ENCODE measurements around the gene MACROD1.

GRCh38 chr11:62612064-62612411 is 537 bp downstream of the EML3 start:
- PRO-cap: no peak

GRCh38 chr11:62702214-62702606 is 5.0 kb downstream of the BSCL2 start:
- PRO-cap: no peak

GRCh38 chr11:62705897-62707028 is 961 bp downstream of the BSCL2 start:
- PRO-cap: bidirectional peak, plus-strand start at chr11:62706445, minus-strand start at chr11:62706256

DNA sequence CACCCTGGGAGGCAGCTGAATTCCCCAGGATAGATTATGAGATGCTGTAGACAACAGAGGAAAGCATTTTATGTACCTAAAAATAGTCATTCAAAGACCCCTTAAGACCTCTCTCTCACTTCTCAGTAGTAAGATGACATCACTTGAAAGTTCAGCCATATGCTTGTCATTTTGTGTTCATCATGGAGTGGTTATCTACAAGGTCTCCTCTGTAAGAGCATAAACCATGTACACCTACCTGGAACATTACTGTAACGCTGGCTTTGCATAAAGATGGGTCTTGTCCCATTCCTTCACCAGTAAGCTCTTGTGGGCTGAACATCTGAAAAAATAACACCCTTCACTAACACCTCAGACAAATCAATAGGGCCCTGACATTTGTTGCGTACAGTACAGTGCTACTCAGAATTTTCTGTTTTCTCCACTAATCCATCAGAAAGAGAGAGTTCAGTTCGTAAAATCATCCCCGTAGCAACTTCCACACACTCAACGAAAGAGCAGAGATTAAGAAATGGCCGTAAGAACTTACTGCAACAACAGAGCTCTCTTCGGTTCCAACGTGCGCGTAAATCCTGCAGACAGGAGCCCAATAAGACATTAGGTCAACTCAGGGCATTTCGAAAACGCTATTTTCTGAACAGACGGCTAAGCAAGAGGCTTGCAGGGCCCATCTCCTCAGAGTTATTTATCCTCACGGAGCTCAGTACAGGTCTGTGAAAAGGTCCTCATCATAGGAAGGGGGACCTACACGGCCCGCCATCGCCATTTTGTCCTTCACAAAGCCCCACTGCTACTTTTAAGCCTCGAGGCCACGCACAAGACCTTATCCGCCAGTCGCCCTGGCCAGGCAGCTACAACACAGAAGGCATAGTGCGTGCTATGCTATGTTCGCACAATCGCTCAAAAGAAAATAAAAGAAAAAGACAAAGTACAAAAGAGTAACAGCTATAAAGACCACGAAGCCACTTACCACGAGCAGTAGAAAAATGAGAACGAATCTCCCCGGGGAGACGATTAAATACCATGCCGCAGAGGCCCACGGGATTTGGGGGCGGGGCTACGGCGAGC is 15.8 kb upstream of the WDR74 start:
- PRO-cap: bidirectional peak, plus-strand start outside the sequence, minus-strand start at position 991 of the sequence

DNA sequence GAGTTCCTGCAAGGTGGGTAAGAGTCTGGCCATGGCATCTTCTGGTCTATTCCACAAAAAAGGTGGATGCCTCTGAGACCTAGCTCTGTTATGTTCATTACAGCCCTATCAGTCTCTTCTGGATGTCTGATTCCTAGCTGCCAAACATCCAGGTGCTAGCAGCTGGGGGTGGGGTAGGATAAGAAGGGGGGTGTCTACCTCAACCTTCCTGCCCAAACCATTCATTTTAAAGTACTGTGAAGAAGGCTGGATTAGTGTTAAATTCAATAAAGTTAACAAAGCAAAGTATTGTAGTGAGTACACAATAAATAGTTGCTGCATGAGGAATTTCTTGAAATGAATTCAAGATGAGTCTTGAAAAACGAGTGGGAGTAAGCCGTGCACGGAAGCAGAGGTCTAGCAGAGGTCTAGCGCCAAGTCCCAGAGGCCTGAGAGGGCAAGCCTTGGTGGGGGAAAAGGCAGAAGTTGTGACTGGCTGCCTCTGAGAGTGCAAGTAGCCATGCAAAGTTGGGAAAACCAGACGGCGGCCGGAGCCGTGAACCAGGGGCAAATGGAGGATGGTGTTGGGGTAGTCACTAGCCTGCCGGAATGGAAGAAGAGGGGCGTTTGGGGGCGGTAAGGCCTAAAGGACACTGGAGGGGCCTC is 588 bp upstream of the SLC3A2 start:
- PRO-cap: no peak

DNA sequence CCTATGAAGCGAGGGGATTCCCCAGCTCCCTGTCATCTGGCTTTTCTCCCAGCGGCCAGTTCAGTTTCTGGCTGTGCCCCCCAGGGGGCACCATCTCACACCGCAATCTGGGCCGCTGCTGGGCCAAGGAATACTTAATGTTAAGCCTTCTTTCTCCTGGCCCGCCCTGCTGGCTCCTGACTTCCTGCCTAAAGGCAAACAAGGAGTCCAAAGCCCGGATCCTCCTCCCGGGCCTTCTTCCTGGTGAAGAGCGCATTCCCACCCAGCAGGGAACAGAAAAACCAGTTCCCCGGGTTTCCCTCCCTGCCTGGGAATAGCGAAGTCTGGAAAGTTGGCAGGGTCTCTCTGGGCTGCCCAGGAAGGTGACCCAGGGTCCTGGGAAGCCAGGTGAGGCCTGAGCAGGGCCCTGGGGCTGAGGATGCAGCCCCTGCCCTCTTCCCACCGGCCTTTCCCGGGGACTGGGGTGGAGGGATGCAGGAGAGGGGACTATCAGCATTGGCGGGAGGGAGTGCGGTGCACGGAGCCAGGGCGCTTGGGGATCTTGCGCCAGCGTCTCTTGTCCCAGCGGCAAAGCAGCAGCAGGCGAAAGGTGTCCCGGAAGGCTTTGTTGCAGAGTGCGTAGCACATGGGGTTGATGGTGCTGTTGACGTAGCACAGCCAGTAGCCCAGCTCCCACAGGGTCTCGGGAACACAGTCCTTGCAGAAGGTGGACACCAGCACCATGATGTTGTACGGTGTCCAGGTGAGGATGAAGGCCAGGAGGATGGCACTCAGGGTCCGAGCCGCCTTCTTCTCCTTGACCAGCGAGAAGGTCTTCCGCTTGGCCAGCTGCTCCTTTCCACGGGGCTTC is 11.7 kb downstream of the CHRM1 start:
- PRO-cap: no peak

- PRO-cap: no peak
Measured at GRCh38 chr11:63246687-63247542, 3.5 kb upstream of the SLC22A25 start.

- PRO-cap: no peak
Measured at GRCh38 chr11:63404495-63404975, 35.0 kb downstream of the SLC22A9 start.

DNA sequence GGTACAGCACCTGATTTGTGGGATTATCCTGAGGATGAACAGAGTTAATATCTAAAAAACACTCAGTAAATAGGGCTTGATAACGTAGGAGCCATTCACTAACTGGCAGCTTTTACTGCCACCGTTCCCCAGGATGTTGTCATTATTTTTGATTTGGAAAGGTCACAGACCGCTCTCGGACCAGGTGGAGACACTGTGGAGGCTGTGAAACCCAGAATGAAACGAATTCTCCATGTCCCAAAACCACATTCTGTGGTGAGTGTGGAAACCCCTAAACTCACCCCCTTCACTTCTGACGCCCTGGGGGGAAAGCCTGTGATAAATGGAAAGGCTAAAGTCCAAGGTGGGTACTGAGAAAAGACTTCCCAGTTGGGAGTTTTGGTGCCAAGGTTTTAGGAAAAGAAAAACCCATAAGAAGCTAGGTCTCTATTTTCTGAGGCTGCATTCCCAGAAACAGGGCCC is 5.3 kb downstream of the PLAAT3 start:
- PRO-cap: no peak

DNA sequence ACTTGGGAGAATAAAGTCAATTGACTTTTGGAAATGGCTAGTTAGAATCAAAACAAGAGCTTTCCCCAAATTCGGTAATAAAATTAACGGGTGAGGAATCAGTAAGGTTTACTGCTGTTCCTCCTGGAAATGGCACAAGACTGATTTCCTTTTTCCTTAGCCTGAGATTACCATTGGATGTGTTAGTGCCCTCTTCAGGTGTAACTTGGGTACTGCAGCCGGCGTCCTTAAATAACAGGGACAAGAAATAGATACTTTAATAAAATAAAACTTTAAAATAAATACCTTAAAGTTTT is 29.9 kb downstream of the ZFTA start:
- PRO-cap: no peak

GRCh38 chr11:63767969-63768577 is 502 bp downstream of the ZFTA start:
- PRO-cap: no peak

- PRO-cap: no peak
Measured at GRCh38 chr11:63778939-63779362, 10.4 kb upstream of the ZFTA start.

GRCh38 chr11:63817776-63818359 is 4.6 kb downstream of the SPINDOC start:
- PRO-cap: no peak

DNA sequence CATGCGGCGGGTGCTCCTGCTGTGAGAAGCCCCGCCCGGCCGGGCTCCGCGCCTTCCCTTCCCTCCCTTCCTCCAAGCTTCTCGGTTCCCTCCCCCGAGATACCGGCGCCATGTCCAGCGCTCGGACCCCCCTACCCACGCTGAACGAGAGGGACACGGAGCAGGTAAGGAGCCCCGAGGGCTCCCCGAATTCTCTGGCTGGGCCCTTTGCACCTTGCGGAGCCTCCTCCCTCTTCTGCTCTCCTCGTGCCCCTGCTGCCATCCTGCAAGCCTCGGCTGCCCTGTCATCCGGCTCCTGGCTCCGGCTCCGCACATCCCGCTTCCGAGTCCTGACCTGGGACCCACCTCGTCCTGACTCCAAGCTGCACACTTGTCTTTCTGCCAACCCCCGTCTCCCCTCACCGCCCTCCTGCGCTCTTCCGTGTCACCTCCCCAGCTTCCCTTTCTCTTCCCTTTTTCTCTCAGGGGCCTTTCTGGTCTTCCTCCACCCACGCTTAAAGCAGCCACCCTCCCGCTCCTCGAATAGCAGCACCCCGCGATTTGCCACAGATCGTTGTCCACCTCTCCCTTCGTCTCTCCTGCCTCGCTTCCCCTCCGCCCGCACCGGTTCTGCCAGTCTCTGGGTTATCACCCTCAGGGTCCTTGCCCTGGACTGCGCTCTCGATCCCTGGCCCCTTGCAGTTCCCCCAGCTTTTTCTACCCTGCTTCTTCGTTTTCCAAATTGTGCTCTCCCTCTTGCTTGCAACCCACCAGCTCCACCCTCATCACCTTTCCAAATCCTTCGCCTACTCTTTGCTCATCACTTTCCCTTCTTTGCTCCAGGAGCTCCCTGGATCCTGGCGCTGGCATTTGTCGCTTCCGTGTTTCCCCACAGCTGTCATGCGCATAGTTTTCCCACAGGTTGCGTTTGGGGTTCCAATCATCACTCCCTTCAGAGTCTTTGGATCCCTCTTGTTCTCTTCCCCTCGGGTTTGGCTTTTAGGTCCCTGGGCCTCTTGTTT is 787 bp downstream of the MARK2 start:
- PRO-cap: no peak

- PRO-cap: no peak
Measured at GRCh38 chr11:63841409-63842035, 2.6 kb downstream of the MARK2 start.

GRCh38 chr11:63905493-63905944 is 11.4 kb downstream of the RCOR2 start:
- PRO-cap: no peak

DNA sequence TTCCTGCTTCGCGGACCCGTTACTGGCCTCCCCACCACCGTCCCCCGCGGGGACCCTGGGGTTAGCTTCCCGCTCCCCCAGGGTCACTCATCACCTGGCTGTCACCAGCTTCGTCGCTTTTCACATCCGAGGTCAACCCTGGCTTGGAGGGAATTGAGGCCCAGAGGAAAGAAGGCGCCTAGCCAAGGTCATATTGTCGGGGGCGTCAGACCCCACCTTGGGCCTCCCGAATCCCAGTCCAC is 467 bp downstream of the NAA40 start:
- PRO-cap: no peak

DNA sequence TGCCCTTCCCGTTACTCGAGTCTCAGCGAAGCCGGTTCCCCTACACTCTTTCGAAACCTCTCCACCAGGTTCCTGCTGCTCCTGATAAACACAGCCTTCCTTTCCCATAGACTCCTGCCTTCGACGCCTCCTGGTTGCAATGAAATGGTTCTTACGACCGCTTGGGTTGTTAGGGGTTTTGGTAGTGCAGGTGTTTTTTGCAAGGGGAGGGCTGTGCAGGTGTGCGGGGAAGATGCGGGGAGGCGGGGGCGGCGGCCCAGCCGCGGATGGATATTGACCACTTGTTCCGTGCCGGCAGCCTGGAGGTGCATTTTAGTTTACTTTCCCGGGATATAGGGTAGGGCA is 760 bp downstream of the NAA40 start:
- PRO-cap: no peak

- PRO-cap: unidirectional peak, minus-strand start at chr11:63945150
Measured at GRCh38 chr11:63944877-63945477, 6.2 kb downstream of the NAA40 start.

- PRO-cap: bidirectional peak, plus-strand start at chr11:64166238, minus-strand start at chr11:64166113
Measured at GRCh38 chr11:64165535-64166283, at the start of gene MACROD1. MACROD1 (minus strand) TSS chr11:64166113.

Measured in left cardiac atrium (tissue), 1 donor.